Cardiac muscle cell (in vitro differentiated cells and primary cell): ENCODE measurements around a stretch of chr11.

- RAMPAGE, long total RNA: no peak
- RRBS: no CpG with 5 or more reads among the region's 4 CpGs
Observed at GRCh38 chr11:94796392-94796709, 28.2 kb downstream of the AMOTL1 start.

- RAMPAGE, long total RNA: no peak
- RRBS: no CpG with 5 or more reads among the region's 3 CpGs
Observed at GRCh38 chr11:94801888-94802341, 33.8 kb downstream of the AMOTL1 start.

GRCh38 chr11:94849788-94850344 is 81.7 kb downstream of the AMOTL1 start:
- RAMPAGE, long total RNA: no peak
- RRBS: no CpG with 5 or more reads among the region's 9 CpGs

GRCh38 chr11:95037300-95037712 is 12.2 kb downstream of the KDM4E start:
- RAMPAGE, long total RNA: no peak
- RRBS: no CpG with 5 or more reads among the region's 31 CpGs

- RAMPAGE, long total RNA: no peak
- RRBS: no CpG with 5 or more reads among the region's 1 CpG
Observed at GRCh38 chr11:95078691-95079108, 10.9 kb upstream of the ENDOD1 start.

GRCh38 chr11:95129333-95129961 is 39.8 kb downstream of the ENDOD1 start:
- RAMPAGE, long total RNA: no peak
- RRBS: no CpG with 5 or more reads among the region's 5 CpGs

- RAMPAGE, long total RNA: no peak
- RRBS: no CpG with 5 or more reads among the region's 31 CpGs
Observed at GRCh38 chr11:95151394-95152086, 61.9 kb downstream of the ENDOD1 start.

- RAMPAGE, long total RNA: no peak
- RRBS: 37% methylated on average over 3 of the region's 9 CpGs
Observed at GRCh38 chr11:95256226-95256913, 25.4 kb upstream of the SESN3 start.

- RAMPAGE, long total RNA: no peak
- RRBS: 3% methylated on average over 7 of the region's 17 CpGs
Observed at GRCh38 chr11:95336844-95338069, 106.3 kb upstream of the SESN3 start.

DNA sequence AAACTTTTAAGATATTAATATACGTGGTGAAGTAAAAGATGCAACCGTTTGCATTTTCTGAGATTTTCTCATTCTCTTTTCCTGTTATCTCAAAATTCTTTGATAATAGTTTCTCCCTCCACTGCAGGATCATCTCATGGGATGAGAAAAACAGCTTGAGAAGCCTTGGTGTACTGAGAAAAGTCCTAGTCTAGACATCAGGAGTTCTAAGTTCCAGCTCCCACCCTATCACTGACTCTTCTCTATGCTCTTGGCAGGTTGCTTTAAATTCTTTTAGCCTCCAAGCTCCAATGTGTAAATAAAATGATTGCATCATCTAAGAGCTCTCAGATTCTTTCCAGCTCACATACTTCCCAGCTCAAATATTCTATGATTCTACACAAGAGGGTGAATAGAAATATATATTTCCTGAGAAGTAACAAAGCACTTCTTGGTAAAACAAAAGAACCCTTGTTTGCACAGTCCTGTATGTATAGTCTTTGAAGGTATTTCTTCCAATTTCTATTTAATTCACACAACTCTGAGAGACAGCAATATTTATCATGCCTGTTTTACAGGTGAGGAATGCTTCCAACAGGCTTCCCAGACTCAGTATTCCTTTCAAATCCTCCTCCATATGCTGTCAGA is 109.0 kb downstream of the FAM76B start:
- RAMPAGE, long total RNA: no peak
- RRBS: no CpG with 5 or more reads among the region's 2 CpGs

GRCh38 chr11:95692915-95693427 is 96.6 kb downstream of the FAM76B start:
- RAMPAGE, long total RNA: no peak
- RRBS: no CpG with 5 or more reads among the region's 4 CpGs

DNA sequence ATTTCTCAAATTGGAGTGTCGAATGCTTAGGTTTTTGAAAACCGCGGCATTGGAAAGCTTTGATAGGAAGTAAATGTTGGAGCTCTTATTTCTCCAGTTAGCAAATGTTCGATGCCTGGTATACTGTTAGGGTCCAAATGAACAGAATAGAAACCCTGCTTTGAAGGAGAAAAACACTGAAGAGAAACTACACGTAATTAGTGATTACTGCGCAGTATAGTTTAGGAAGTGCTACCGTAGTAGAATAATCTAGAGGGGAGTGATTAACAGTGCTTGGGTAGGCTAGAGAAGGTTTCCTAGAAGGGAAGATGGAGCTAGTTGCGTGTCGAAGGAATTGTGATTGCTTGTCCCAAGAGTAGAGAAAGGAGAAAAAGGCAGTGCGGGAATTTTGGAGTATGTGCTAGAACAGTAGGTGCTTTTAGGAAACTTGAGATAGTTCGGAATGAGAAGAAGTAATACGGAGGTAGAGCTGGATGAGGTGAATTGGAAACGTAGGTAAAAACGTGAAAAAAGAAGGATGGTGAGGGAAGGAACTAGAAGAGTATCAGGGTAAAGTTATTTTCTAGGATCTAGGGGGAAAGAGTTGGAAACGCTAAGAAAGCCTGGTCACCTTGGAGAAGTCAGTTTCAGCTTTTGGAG is 1.2 kb downstream of the CEP57 start:
- RAMPAGE, long total RNA: no peak
- RRBS: no CpG with 5 or more reads among the region's 15 CpGs

- RAMPAGE, long total RNA: no peak
- RRBS: no CpG with 5 or more reads among the region's 10 CpGs
Observed at GRCh38 chr11:96013271-96013874, 89.5 kb upstream of the MTMR2 start.

GRCh38 chr11:96151544-96152104 is 191.4 kb downstream of the MAML2 start:
- RAMPAGE, long total RNA: no peak
- RRBS: no CpG with 5 or more reads among the region's 3 CpGs

GRCh38 chr11:96208151-96208769 is 134.7 kb downstream of the MAML2 start:
- RAMPAGE, long total RNA: no peak
- RRBS: no CpG with 5 or more reads among the region's 1 CpG

- RAMPAGE, long total RNA: no peak
- RRBS: no CpG with 5 or more reads among the region's 6 CpGs
Observed at GRCh38 chr11:96213429-96214352, 129.3 kb downstream of the MAML2 start.

DNA sequence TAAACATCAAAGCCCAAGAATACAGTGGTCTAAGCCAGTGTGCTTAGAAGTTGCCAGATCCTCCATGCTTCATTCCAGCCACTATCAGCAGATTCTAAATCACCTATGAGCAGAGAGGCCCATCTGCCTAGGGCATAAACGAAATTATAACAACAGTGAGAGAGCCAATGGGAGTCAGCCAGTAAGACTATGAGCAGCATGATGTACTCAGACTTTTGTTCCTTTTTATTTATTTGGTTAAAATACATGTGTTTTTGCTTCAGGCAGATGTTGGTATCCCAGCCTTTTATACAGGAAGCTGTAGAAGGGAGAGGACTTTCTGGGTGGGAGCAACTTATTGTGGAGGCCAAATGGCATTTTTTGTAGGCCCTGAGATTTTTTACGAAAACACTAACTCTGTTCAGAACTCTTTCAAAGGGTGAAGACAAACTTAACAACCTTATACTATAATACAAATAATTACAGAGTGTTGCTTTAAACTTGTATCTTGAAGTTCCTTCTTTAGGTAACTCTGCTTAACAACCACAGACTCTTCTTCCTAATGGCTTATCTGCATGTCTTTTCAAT is 84.3 kb downstream of the MAML2 start:
- RAMPAGE, long total RNA: no peak
- RRBS: no CpG with 5 or more reads among the region's 2 CpGs

DNA sequence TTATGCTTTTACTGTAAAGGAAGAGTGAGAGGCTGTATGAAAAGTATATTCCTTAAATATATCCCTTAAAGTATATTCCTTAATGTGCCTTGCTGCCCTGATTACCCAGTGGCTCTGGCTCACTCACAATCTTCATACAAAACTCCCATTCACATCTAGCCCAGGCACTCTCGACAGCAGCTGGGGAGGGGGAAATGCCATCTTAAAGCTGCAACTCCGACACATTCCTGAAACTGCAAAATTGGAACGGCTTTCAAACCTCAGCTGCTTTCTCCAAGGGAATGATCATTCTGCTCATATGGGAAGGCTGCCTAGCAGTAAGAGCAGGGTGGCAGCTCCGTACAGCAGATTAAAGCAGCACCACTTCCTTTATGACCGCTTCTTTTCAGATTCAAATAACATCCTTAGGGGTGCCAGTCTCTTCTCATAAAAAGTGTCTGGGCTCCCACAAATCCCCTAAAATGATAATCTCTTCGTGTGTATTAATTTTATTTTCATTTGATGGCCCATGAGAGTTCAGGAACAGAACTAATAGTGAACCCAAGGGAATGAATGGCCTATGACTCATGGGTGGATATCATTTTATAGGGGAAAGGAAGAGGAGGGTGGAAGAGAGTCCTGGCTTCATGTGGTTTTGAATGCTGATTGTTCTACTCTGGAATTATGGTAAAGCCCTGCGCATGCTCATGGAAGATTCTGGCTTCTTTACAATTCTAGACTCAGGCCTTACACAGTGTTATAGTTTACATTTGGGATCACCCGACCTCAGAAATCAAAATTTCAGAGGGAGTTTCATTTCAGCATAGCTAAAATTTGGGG is 35.4 kb downstream of the MAML2 start:
- RAMPAGE, long total RNA: no peak
- RRBS: no CpG with 5 or more reads among the region's 8 CpGs

- RAMPAGE, long total RNA: no peak
- RRBS: no CpG with 5 or more reads among the region's 31 CpGs
Observed at GRCh38 chr11:96411267-96411876, 21.6 kb downstream of the JRKL start.

DNA sequence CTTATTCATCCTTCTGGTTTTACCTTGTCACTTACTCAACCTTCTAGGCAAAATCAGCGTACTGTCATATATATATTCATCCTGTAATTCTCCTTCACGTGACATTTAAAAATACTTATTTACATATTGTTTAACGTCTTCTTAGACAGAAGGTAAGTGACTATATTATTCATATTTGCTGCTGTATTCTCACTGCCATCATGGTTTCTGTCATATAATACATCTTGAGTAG is 1084.4 kb downstream of the JRKL start:
- RAMPAGE, long total RNA: no peak
- RRBS: no CpG with 5 or more reads among the region's 3 CpGs